ENCODE measurements around the gene TTLL2.

- PRO-cap, result no peak
Measured at GRCh38 chr6:166927304-166927784, 29.0 kb downstream of the RNASET2 start.

GRCh38 chr6:166954964-166955671 lies 1.2 kb downstream of the RNASET2 start:
- PRO-cap, result no peak

DNA sequence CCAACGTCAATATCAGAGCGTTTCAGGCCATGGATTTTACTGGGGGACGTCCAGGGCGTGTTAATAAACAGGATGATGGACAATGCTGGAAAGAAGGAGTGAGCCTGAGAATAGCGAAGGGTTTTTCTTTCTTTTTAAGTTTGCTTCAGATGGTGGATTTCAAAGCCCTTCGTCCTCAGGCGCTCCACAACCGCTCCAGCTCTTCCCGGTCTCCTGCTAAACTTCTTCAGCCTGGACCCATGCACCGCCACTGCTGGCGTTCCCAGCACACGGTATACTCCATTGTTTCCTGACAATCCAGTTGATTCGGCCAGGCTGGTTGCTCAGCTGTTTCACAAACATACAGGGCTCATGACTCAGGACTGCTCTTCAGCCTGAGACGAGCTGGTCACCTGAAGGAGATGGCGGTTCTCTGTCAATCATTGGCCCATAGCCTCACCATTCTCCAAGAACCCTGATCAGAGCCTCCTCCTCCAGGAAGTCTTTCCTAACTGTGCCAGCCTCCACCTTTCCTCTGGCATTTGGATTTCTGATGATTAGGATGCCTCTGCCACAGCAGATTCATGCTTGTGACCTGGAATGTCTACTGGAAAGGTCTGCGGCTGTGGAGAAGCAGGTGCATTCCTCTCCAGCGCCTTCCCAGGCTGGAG lies 12.0 kb downstream of the CCR6 start:
- PRO-cap, result unidirectional peak, minus-strand start at position 264 of the sequence

GRCh38 chr6:167238084-167238483 lies 53.0 kb upstream of the UNC93A start:
- PRO-cap, result no peak

DNA sequence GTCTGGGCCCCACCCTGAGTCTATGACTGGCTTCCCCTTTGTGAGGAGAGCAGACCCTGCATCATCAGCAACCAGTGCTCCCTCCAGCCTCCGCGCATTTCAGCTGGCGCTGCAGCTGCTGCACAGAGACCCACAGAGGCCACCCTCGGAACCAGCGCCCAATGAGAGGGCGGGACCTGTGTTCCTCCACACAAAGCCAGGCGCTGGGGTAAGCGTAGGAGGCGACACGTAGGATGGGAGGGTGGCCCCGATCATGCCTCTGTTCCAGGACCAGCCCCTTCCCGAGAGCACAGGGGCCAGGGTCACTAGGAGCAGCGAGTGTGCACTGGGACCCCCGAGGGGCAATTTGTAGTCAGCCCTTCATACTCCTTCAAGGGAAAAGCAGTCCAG lies at the start of gene TTLL2:
Gene TTLL2, plus strand, starts transcription at position 74 of the 390 bp plus-strand sequence.
- PRO-cap, result no peak

DNA sequence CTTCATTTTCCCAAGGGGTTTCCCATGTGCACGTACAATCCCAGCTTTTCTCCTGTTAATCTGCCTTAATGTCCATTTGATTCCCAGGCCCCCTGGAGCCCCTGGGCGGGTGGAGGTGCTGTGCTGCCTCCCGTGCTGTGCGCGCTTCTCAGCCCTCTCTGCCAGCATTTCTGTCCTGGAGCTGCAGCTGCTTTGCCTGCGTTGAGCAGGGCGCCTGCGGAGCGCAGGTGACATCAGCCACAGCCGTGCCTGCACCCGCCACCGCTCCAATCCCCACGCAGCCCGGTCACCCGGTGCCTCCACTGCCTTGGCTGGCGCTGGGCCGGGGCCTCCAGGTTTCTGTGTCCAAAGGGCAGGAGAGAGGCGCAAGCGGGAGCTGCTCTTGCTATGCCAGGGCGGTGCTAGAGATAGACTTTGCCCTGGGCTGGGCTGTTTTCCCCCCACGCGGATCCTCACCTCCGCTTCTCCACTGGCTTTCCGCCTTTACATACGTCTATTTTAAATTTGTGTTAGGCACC lies 96.4 kb downstream of the TTLL2 start:
- PRO-cap, result no peak

DNA sequence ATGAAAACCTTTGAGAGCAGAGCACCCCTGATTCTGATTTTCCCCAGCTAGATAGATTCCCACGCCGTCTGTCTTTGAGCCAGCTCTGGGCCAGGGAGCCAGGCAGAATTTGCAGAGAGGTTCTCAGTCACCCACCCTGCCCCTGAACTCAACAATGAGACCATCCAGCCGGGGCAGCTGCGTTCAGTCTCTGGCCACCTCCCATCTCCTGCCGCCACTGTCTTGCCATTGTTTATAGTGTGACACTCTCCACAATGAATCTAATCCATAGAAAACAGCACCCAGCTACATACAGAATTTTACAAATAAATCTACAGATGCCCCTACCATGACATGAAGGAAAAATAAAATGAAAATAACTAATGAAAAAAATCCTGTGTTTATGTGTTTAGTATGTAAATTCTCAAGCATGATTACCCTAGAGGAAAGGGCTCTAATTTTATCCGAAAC lies 171.3 kb downstream of the TTLL2 start:
- PRO-cap, result no peak

DNA sequence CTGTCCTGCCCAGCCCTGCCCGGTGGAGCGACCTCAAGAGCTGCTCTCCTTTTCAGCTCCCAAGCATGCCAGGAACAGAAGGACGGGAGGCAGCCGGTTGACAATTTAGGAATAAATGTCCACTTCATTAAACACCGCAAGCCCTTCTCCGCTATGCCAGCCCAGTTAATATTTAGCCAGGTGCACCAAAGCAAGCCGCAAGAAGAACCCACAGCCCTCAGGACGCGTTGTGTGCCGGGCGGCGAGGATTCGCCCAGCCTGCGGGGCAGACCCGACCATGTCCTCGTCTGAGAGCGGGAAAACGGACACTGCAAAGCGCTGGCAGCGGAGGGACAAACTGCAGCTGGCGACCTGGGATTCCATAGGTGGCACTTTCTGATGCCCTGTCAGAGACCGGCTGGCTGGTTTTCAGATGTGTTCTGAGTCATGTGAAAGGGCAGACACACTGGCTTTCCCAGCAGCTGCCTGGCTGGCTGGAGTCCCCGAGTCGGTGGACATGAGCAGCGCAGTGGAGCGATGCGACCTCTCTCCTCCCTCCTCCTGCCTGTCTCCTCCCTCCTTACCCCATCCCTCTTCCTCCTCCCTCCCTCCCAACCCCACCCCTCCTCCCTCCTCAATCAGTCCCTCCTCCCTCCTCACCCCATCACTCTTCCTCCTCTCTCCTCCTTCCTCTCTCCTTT lies 222.0 kb downstream of the TTLL2 start:
- PRO-cap, result no peak

- PRO-cap, result no peak
Measured at GRCh38 chr6:167693551-167693897, 133.2 kb upstream of the AFDN start.

DNA sequence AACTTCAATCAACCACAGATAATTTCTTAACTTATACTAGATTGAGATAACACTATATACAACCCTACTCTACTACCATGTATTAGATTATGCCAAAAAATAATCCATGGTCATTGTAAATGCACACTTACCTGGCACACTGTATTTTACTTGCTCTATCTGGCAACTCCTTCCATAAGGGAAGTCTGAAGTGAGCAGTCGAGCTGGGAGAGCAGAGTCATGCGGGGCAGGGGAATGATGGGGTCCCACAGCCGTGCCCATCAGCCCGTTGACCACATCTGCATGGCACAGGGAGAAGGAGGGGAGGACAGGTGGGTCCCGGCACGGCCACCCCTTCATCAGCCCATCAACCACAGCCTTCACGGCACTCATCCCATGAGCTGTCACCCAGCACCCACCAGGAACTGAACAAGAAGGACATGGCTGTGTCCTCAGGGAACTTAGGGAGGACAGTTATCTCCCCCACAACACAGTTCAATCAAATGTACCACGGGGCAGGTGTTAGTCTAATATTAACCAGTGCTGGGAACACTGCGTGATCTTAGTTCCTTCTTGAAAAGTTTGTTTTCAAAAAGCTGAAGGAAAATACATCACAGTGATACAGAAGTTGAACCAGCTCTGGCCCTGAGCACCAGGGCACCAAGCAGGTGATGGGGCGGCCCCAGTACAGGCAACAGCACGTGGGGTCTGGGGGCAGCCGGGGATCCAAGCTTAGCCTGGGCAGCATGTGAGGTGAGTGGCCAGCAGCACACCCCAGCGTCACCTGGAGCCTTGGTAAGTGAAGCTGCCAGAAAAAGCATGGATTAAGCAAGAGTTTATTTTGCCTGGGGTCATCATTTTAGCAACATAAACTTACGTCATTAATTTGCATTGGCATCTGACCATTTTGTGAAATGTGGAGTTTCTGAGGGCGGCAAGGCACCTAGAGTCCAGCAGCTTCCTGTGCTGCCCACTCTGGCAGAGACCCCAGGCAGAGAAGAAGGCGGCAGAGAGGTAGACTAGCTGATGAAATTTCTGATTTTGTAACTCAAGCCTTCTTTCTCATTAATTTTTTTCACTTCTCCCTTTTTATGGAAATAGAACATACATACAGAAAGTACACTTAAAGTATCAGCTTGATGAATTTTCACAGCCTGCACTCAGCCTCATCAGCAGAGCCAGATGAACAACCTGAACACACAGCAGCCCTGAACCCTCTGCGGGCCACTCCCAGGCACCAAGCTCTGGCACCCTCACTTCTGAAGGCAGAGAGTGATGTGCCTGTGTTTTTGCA lies 35.5 kb upstream of the AFDN start:
- PRO-cap, result no peak

DNA sequence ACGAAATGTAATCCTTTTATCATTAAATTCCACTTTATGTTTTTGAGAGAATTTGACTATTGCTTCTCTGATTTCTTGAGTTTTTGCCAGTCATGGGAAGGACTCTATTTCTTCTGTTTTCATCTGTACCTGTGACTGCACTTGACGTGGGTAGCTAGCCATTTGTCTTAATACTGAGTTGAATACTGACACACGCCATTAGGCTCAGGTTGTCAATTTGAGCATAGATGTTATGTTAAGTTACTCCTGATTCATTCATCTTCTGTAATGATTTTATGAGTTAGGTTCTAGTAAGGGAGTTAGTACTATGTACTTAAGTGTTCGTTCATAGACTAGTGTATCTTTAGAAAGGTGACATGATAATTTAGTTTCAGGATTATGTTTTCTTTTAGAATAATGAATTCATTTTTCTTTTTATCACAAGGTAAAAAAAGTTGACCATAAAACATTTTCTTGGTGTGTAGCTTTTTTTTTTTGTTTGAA lies 1.6 kb downstream of the AFDN start:
- PRO-cap, result no peak

DNA sequence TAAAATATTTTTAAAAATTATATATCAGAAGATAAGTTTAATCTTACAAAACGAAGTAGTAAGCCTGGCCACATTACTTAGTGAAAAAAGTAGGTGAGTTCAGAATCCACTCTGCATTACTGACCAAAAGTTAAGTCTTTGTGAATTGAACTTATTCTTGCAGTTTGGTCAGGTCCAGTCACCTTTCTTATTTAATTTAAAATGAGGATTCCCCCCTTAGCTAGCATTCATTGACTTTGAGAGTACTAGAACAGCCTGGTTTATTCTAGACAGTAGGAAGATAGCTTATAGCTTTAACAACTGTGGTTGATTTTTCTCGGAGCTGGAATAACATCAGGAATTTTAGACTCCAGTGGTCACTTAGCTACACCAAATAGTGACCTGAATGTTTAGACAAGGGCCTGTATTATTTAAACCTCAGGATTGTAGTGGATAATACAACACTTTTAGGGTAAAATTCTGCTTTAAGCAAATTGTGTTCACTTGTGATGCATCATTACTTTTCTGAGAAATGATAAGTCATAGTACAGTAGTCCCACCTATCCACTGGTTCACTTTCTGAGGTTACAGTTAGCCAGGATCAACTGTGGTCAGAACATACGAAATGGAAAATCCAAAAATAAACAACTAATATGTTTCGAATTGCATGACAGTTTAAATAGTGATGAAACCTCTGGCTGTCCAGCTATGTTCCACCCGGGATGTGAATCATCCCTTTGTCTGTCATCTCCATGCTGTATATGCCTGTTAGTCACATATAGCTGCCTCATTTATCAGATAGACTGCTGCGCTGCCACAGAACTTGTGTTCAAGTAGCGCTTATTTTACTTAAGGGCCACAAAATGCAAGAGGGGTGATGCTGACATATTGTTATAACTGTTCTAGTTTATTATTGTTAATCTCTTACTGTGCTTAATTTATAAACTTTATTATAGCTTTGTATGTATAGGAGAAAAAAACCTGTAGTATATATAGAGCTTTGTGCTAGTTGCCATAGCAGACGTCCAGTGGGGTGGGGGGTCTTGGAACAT lies 29.0 kb downstream of the AFDN start:
- PRO-cap, result no peak

- PRO-cap, result no peak
Measured at GRCh38 chr6:167875056-167875680, 48.5 kb downstream of the AFDN start.

DNA sequence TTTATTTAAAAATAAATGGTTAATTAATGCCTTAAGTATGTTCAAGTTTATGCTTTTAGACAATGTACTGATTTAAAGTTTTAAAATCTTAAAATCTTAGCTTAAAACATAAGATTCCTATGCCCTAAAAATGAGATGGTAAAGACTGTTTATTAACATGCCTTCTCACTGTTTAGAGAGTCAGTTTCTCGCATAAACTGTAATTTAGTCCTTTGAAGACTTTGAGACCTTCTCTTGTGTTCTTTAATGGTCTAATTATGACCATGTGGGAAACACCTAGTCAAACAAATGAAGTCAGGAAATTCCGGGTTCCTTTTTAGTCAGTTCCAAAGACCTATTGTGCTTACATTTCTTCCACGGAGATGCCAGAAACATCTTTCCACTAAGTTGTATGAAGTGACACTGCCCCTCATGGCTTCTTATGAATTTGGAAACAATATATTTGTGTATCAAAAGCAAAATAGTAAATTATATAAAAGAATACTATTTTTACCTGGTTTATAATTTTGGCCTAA lies 64.2 kb upstream of the KIF25 start:
- PRO-cap, result no peak

DNA sequence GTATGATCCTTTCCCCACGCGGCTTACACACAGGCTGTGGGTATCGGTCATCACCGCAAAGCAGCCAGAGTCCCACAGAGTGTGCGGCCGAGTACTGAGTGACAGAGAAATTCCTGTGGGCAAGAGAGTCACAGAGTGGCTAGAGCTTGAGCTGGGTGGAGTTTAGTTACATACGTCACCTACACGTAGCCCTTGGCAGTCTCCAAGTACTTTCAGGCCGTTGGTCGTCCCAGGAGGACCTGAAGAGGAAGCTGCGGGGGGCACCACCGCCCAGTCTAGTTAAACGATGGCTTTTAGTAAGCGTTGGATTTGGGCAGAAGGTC lies 28.3 kb downstream of the KIF25 start:
- PRO-cap, result no peak

GRCh38 chr6:168097990-168098249 lies 18.9 kb upstream of the FRMD1 start:
- PRO-cap, result no peak

DNA sequence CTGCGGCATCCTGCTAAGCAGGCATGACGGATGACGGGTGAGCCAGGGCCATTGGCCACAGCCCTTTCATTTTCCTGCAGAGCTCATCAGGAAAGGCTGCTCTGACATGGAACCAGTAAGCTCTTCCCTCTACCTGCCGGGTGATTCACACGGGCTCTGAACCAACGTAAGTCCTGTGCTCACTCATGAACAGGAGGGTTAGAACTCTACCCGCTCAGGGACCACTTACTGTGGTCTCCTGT lies 112.6 kb downstream of the DACT2 start:
- PRO-cap, result no peak

- PRO-cap, result unidirectional peak, plus-strand start at chr6:168274330; bidirectional peak, plus-strand start at chr6:168274643, minus-strand start at chr6:168274533
Measured at GRCh38 chr6:168273730-168274825, 45.5 kb downstream of the DACT2 start.

GRCh38 chr6:168313346-168314025 lies 6.1 kb downstream of the DACT2 start:
- PRO-cap, result bidirectional peak, plus-strand start at chr6:168313937, minus-strand start at chr6:168313745

GRCh38 chr6:168368413-168369251 lies 49.1 kb upstream of the DACT2 start:
- PRO-cap, result no peak

Measured in progenitor cell of endocrine pancreas (in vitro differentiated cells).